LHCN-M2 (cell line): ENCODE results near the gene IGFBP2.

DNA sequence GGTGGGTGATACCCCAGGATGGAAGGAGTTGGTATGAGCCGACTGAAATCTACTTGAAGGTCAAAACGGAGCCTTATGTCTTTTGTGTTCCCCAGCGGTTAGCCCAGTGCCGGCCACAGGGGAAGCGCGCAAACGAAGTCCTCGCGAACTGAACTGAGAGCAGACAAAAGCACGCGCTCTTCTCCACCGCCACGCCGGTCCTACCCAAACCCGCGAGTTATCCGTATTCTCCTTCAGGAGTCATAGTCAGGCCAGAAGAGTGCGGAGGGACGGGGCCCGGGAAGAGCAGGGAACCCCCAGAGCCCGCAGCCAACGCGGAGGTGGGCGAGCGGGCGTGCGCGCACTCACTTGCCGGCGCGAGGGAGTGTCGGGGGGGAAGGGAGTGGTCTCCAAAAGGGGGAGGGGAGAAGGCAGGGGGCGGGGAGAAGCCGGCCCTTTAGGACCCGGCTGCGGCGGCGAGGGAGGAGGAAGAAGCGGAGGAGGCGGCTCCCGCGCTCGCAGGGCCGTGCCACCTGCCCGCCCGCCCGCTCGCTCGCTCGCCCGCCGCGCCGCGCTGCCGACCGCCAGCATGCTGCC lies at the start of gene IGFBP2:
IGFBP2 (plus strand) TSS at position 465 of the 576 bp plus-strand sequence.
- RAMPAGE, long total RNA = no peak

- RAMPAGE, long total RNA = no peak
These were observed 3.9 kb downstream of the IGFBP2 start for GRCh38 chr2:216637051-216637497.

GRCh38 chr2:216672341-216673263 lies 22.7 kb downstream of the IGFBP5 start:
- RAMPAGE, long total RNA = no peak

GRCh38 chr2:216870560-216870871 lies 10.7 kb upstream of the TNP1 start:
- RAMPAGE, long total RNA = no peak

GRCh38 chr2:217357773-217358384 lies 498.0 kb upstream of the TNP1 start:
- RAMPAGE, long total RNA = no peak

DNA sequence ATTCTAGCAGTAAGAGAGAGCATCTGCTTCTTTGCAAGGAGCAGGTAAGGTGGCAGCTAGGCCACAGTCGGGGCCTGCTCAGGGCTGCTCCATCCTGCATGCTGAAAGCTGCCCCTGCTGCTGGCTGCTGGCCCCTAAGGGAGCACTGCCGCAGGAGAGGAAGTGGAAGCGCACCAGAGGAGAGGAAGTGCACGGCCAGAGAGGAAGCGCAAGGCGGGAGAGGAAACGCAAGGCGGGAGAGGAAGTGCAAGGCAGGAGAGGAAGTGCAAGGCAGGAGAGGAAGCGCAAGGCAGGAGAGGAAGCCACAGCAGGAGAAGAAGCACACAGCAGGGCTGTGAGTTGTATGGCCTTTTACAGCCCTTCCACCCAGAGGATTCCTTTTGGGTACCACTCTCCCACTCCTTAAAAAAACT lies 539.0 kb upstream of the TNP1 start:
- RAMPAGE, long total RNA = no peak

DNA sequence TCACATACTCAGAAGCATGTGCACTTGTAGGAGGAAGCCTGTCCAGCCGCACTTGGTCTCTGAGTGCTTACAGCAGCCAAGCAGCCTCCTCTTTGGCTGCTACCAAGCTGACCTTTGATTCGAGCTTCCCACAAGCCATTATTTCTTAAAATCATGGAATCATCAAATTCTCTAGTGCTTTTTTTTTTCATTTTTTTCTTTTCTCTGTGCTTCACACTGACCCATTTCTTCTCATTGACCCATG lies 550.1 kb upstream of the TNP1 start:
- RAMPAGE, long total RNA = no peak

DNA sequence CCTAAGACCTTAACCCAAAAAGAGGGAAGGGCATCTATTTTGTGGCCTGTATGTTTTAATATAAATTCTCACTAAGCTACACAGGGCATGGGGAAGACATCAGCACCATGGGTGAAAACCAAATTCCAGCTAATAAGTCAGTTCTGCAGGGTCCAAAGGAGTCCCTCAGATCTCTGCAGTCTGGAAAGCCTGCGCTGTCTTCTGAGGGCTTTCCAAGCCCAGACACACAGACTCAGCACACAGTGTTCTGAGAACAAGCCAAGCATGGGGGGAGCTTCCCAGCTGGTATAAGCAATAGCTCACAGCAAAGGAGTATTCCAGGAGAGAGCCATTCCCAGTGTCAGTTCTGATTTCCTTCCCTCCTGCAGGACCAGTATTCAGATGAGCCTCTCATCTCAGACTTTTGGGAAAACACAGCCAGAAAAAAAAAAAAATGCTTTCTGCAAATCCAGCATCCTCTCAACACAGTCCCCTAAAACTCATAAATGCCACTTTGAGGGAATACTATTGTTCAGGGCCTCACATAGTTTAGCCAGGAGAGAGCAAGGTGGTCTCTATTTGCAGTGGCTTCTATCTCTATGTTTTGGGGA lies 370.7 kb downstream of the TNS1 start:
- RAMPAGE, long total RNA = no peak

- RAMPAGE, long total RNA = no peak
These were observed 212.6 kb downstream of the TNS1 start for GRCh38 chr2:217789843-217791009.

DNA sequence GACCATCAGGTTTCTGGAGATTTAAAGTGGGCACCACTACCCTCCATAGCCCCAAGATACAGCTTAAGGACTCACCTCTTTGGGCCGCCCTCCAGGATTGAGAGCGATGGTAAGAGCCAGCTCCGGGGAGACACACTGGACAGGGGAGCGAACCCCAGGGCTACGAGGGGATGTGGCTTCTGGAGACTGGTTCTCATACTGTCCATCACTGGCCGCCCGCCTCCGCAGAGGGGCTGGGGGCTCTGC lies 166.9 kb downstream of the TNS1 start:
- RAMPAGE, long total RNA = no peak

GRCh38 chr2:217841661-217841955 lies 161.2 kb downstream of the TNS1 start:
- RAMPAGE, long total RNA = no peak

DNA sequence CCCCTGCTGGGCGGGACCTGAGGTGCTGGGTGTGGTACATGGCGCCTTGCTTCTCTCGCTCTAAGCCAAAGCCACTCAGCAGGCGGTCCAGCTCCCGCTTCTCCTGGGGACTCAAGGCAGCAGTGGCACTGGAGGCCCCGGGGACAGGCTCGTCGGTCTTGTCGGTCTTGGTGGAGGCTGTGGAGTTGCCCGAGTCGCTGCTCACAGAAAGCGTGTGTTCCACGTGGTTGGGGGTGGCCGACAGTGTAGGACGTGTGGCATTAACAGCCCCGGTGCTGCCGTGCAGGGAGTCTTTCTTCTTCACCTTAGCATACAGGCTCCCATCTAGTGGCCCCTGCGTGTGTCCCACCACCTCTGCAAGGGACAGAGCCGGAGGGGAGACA lies 154.1 kb downstream of the TNS1 start:
- RAMPAGE, long total RNA = no peak

GRCh38 chr2:217888393-217888773 lies 114.4 kb downstream of the TNS1 start:
- RAMPAGE, long total RNA = no peak

DNA sequence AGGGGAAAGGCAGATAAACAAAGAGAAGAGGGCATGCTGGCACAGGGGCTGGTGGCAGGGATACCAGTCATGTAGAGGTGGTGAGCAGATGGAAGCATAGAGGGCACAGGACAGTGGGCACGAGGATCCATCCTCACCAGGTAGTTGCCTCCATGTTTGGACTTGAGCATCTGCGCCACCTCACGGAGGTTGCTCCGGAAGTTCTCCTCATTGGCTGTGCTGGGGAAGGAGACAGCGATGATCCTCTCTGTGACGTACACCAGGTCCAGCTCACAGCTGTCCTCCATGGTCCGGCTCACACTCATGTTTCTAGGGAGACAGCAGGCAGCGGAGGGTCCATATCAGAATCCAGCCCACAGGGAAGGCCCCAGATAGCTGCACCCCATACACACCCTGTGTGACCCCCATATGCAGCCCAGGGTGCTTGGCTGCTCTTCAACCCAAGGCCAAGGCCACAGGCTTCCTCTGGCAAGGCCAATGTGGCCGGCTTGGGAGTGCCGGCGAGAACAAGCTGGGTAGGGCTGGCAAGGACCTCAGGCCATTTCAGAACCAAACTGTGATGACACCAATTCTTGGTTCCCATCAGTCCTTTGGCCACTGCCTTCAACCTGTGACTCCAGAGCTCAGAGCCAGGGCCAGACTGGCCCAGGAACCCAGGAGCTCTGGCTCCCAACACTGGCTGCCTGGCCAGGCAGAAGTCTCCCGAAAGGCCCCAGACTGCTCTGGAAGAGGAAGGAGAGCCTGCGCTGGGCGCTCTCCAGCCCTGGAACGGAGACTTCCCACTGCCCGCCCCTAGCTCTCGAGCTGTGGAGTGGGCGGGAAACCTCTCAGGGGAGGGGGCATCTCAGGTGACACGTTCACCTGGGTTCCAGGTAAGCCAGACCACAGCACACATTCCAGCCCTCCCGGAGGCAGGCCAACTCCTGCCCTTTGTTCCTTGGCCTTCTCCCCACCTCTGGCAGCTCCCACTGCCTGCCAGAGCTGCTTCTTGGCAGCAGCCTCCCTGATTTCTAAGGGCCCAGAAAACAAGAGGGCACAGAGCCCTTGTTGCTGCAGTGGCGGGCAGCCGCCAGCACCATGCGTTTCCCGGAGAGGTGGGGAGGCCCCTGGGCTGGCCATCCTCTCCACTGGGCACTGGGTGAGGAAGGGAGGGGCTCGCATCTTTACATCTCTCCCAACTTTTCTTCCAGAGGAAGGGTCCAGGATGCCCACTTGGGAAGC lies 104.7 kb downstream of the TNS1 start:
- RAMPAGE, long total RNA = no peak

DNA sequence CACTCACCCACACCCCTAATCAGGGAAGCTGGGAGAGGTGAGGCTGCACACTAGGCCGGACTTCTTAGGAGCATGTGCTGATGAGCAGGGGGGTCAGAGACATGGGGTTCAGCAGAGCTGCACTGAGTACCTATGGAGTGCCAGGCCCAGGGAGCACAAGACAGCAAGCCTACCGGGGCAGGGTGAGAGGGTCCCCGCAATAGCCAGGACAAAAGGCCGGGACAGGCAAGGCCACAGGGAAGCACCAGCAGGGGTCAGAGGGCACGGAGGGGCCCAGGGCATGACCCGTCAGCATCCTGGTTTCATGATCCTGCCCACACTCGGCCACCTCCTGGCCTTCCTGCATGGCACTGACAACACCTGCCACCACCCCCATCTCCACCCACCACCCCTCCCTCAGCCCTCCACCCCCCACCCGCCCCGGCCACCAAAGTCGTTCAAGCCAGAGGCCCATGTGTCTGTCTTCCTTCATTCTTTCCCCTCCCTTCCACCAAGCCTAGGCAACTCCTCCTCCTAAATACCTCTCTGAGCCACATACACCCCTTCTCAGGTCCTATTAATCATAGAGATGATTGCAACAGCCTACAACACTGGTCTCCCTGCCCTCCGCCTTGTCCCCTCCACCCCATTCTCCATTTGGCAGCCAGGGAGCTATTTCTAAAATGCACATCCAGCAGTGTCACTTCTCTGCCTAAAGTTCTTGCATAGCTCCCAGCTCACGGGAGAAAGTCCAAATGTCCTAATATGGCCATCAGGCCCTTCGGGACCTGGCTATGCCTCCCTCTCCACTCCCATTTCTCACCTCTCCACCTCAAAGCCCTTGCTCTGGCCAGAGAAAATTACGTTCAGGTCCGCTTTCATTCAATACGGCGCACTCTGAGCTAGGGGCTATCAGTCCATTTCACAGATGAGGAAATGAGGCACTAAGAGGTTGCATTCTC lies 73.2 kb downstream of the TNS1 start:
- RAMPAGE, long total RNA = no peak

GRCh38 chr2:217932879-217933844 lies 69.6 kb downstream of the TNS1 start:
- RAMPAGE, long total RNA = no peak

GRCh38 chr2:217953348-217953652 lies 49.5 kb downstream of the TNS1 start:
- RAMPAGE, long total RNA = no peak

- RAMPAGE, long total RNA = no peak
These were observed 23.9 kb downstream of the TNS1 start for GRCh38 chr2:217978381-217979709.

- RAMPAGE, long total RNA = no peak
These were observed 13.9 kb downstream of the TNS1 start for GRCh38 chr2:217988926-217989306.

DNA sequence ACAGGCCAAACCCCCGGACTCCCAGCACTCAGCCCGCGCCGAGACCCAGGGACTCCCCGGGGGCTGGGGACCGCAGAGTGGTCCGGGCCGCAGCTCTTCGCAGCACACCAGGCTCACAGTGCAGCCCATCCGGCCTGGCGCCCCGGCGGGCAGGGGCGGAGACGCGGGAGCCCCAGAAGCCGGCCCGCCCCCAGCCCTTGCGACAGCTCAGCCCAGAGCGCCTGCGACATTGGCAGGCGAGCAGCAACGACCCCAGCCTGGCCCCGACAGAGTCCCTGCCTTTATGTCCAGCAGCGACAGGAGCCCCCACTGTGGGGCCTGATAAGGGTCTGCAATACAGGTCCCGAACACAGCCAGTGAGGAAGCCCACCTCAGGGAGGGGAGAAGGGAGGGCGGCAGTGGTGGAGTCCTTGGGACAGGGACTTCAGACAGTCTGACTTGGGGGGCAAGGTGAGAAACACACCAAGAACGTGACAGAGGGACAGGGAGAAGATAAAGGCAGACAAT lies 31.1 kb upstream of the TNS1 start:
- RAMPAGE, long total RNA = no peak